ENCODE measurements around a stretch of chr18.

DNA sequence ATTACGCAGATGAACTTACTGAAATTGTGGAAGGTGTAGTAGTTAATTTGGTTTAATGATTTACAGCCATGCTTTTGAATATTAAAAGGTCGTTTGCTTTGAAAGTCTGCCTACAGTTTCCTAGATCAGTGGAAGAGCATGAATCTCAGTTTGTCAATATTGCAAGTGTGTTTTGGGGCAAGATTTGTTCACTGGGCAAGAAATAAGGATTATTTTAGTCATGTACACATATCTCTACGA lies 164.4 kb downstream of the VAPA start:
- RRBS = no CpG with 5 or more reads among the region's 3 CpGs

GRCh38 chr18:10197108-10197532 lies 257.3 kb upstream of the APCDD1 start:
- RRBS = no CpG with 5 or more reads among the region's 13 CpGs

- RRBS = no CpG with 5 or more reads among the region's 18 CpGs
Measured at GRCh38 chr18:10453574-10454010, 843 bp upstream of the APCDD1 start.

- RRBS = 3% methylated on average over 23 of the region's 74 CpGs
Measured at GRCh38 chr18:10454797-10455729, 628 bp downstream of the APCDD1 start.

GRCh38 chr18:10660327-10660879 lies 134.6 kb downstream of the NAPG start:
- RRBS = no CpG with 5 or more reads among the region's 10 CpGs

DNA sequence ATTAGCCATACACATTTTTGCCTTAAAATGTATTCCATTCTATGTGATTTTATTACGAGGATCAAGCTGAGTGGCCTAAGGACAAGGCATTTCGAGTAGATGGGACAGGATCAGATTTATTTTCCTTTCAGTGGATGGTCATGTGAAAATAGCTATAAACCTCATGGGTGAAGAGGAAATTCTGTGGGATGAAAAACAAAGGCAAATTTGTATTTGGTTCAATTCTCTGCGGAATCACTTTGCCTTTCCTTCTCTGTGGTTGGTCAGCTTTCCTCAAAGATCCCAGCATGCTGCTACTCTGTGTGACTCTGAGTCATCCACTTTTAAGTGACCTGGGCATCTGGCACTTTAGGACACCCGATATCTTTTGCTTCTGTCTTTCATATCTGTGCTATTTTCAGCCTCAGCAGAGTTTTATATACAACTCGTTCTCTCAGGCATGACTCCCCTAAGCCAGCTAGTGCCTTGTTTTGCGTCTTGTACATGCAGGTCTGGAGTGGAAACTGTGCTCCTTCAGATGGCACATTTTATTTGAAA lies 217.0 kb upstream of the PIEZO2 start:
- RRBS = no CpG with 5 or more reads among the region's 6 CpGs

DNA sequence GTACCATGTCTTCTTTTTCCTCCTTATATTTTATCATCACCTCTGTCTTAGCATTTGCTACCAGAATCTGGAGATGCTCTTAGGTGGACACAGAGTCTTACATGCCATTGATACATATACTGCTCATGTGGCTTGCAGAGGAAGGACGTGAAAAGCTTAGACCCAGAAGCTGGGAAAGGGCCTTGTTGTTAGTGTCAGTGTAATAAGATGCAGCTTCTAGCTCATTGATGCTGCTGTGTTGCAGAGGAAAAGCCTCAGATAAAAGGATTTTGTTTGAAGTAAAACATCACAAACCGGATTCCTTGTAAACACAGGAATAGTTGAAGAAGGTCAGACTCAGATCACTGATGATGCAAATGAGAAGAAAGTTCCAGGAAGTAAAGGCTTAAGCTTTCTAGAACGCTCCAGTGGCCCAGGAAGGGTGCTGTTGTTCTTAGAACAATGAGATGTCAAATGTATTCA lies 61.5 kb upstream of the CHMP1B start:
- RRBS = no CpG with 5 or more reads among the region's 3 CpGs

GRCh38 chr18:11885370-11886020 lies 22.6 kb downstream of the MPPE1 start:
- RRBS = no CpG with 5 or more reads among the region's 21 CpGs

DNA sequence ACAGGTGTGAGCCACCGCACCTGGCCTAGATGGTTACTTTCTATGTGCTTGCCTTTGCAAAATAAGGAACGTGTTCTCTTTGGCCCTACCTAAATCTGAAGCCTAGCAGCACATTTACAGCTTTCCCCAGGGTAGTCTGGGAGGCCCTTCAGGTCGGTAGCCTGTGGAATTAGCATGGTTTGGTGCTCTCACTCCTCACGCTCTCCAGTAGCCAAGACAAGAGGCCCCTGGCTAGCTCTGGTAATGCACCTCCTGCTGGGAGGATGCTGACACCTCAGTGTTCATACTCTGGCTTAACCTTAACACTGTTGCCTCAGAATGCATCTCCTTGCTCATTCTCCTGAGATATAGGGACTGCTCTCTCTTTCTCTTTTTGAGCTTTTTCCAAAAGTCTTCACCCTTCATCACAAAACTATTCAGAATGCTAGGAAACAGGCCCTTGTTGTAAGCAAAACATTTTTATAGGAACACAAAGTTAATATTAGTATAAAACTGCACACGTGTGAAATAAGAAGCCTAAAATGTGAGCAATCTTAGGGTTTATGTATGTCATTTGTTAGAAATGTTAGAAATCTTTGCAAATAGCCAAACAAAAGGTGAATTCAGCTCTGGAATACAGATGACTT lies 17.3 kb upstream of the IMPA2 start:
- RRBS = no CpG with 5 or more reads among the region's 5 CpGs

- RRBS = no CpG with 5 or more reads among the region's 6 CpGs
Measured at GRCh38 chr18:11998300-11998670, 17.0 kb downstream of the IMPA2 start.

DNA sequence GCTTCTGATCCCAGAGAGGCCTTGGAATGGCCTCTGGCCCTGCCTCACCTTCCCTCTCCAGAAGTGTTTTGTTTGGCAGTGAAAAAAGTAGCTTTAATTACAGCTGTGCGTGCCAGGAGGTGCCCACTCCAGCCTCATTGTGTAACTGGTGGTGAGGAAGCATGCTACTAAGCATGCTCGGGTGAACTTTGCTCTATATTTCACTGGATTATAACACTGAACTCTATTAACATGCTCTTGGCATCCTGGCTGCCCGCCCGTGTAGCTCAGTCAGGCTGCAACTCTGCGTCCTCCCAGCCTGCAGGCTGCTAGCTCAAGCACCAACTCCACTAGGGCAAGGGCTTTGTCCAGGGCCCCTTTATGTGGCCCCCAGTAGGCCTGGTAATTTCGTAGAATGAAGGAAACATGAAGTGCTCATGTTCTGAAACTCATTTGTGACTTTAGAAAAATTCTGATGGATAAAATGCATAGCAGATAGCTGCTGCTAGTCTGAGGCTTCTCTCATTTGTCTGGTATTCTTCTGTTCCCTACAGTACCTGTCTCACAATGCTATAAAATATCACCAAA lies 34.4 kb downstream of the IMPA2 start:
- RRBS = no CpG with 5 or more reads among the region's 6 CpGs

DNA sequence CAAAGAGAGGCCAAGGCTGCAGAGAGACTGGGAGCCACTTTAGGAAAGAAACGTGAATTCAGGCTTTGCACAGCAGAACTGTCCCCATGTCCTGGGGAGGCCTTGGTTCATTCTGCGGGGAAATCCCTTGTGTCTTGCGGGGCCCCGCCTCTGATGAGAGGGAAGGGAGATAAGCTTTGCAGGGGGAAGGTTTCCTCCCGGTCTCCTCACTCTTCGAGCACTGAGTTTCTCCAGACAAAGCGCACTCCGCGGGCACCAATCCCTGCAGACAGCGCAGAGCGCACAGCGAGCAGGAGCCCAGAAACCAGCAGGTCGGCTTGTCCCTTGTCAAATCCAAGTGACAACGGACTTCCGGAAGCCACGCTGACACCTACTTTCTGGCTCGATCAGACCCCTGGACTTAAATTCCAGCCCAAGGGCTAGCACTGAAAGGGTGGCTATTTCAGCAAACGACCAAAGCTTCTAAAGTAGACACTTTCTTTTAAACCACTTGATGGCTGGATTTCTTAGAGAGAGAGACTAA lies 1.8 kb upstream of the TUBB6 start:
- RRBS = no CpG with 5 or more reads among the region's 18 CpGs

GRCh38 chr18:12313558-12314193 lies 5.6 kb downstream of the TUBB6 start:
- RRBS = no CpG with 5 or more reads among the region's 5 CpGs

- RRBS = no CpG with 5 or more reads among the region's 5 CpGs
Measured at GRCh38 chr18:12597724-12598324, 60.1 kb downstream of the SPIRE1 start.

DNA sequence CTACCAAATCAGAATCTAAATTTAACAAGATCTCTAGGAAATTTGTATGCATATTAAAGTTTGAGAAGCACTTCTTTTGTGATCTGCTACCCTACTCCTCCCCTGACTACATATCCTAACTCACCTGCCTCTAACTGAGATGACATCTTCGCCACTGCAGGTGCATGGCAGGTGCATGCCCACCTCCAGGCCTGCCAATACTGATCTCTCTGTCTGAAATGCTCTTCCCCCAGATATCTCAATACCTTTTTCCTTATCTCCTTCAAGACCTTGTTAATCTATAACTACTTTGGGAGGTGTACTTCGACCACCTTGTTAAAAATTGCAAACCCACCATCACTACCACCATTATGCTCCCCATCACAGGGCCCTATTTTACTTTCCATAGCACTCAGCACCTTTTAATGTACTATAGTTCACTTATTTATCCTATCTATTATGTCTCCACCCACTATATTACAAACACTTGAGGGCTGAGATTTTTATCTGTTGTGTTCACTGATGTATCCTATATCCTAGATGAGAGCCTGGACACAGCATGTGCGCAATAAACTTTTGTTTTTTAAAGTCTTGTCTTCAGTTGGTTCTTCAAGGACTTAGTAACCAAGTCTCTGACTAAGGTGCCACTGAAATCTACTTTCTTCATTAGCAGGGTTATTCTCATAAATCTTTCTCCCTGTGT lies 45.2 kb downstream of the SPIRE1 start:
- RRBS = no CpG with 5 or more reads among the region's 3 CpGs

- RRBS = no CpG with 5 or more reads among the region's 6 CpGs
Measured at GRCh38 chr18:12678947-12679530, 21.1 kb upstream of the SPIRE1 start.

DNA sequence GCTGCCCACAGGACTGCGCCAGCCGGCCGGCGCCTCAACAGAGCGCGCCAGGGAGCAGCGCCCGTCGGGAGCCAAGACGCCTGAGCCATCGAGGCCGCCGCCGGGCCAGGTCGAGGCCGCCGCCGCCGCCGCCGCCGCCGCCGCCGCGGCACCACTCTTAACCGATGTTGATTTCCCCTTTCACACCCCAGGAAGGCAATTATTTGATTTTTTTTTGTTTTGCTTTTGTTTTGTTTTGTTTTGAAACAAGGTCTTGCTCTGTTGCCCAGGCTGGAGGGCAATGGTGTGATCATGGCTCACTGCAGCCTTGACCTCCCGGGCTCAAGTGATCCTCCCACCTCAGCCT lies 12.9 kb upstream of the PTPN2 start:
- RRBS = no CpG with 5 or more reads among the region's 28 CpGs

DNA sequence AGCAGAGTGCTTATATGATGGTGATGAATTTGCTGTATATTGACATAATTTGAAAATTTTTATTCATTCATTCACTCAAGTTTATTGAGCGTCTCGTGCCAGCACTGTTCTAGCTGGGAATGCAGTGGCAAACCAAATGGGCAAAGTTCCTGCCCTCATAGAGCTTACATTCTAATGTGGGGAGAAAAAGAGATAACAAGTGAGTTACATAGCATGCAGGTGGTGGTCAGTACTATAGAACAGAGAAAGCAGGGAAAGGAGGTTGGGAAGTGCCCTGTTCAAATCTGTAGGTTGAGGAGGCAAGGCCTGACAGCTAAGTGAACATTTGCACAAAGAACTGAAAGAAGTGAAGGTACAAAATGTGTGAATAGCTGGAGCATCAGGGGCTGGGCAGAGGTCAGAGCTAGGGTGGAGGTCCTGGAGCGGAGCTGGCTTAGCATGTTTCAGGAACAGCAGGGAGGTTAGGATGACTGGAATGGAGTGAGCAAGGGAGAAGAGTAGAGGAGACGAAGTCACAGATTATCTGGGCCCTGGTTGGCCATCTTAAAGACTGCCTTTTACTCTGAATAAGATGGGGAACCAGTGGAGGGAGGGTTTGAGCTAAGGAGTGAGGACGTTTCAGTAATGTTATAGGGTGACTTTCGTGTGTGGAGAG lies 4.4 kb downstream of the CEP192 start:
- RRBS = no CpG with 5 or more reads among the region's 6 CpGs

- RRBS = no CpG with 5 or more reads among the region's 20 CpGs
Measured at GRCh38 chr18:13271261-13272021, 52.9 kb downstream of the LDLRAD4 start.

- RRBS = no CpG with 5 or more reads among the region's 8 CpGs
Measured at GRCh38 chr18:13277896-13278412, 59.4 kb downstream of the LDLRAD4 start.